Mesenteric fat pad (tissue), 1 donor: Measurements from ENCODE around the gene SERAC1.

DNA sequence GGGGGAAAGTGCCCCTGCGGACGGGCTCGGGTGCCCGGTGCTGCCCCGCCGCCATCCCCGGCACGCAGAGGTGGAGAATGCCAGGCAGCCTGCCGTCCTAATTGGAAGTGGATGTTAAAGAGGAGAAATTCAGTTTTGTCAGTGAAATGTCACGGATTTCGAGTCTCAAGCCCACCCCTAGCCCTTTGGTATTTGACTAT, 86.5 kb downstream of the TMEM242 start:
- PRO-cap = no peak

DNA sequence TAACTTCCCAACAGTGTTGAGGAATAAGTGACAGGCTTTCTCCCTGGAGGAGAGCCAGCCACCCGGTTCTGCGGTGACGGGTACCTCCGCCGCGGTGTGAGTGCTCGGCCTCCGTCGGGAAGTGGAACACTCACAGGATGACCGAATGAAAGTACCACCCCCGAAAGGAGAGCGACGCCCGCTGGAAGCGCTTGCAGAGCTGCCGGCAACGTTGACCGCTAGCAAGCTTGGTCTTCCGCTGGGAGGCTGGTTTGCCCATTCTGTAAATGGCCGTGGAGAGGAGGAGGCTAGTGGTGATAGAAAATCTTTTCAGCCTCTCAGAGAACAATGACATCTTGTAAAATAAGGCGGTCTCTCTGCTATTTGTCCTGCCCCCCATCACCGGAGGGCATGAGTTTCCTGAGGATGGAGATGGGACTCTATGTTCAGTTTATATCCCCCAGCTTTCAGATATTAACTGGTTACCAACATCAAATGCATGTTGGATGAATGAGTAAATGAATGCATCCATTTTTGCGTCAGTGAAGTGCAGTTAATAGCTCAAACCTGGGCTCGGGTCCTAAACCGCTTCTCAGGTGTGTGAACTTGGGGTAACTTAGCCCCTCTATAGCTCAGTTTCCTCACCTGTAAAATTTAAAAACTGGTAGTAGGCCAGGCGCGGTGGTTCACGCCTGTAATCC, 789 bp upstream of the TMEM242 start:
- PRO-cap = unidirectional peak, minus-strand start at position 123 of the sequence

DNA sequence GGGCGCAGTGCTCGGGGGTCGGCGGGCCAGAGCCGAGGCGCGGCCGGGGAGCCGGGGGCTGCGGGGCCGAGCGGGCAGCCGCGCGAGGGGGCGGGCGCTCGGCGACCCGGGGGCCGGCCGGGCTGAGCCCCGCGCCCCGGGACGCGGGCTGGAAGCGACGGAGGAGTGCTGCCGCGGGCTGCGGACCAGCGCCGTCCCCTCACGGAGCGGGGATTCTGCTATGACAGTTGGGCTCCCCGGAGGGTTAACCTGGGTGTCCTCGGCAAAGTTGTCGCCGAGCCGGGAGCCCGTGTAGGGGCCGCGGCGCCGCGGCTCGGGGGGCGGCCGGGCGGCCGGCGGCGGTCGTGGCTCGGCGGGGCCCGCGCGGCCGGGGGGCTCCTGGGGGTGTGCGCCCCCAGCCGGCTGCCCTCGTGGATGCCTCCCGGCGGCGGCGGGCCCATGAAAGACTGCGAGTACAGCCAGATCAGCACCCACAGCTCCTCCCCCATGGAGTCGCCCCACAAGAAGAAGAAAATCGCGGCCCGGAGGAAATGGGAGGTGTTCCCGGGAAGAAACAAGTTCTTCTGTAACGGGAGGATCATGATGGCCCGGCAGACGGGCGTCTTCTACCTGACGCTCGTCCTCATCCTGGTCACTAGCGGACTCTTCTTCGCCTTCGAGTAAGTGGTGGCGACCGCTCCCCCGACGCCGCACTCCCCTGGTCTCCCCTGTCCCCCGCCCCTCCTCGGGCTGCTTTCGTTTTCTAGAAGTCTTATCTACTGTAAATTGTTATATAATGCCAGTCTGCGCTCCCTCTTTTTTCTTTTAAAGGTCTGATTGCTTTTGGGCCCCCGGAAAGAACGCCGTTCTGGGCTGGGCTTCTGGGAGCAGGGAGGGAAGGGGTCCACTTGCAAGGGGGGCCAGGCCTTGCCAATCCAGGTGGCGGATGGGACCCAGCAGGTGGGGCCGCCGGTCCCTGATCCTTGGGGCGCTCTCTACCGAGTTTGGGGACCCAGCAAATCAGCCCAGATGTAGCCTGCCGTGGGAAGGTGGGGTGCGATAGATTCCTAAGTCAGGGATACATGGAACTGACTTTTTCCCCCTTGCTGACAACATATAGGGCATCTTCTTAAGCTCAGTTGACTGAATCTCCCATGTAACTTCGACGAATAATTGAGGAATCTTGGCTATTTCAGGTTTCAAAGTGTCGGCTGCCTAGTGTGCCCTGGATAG, 1.0 kb downstream of the ZDHHC14 start:
- PRO-cap = no peak

DNA sequence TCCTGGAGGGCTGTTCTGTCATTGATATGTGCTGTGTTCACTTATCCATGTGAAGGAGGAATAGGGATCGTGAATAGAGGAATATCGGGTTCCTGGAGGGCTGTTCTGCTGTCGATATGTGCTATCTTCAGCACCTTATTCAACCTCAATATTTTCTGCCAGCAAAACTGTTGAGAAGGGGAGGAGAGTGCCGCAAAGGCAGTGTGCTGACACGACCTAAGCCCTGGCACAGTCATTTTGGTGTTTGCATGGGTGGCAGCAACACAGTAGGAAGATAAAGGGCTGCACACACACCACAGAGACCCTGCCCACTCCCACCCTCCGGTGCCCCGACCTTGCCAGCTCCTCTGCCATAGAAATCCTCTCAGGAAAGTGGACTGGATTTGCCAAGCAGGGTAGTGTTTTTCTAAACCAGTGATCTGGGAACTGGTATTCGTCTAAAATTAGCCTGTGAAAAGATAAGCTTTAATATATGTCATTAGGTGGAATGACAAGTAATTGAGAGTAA, 47.0 kb downstream of the ZDHHC14 start:
- PRO-cap = no peak

GRCh38 chr6:157649769-157650628, 173.0 kb upstream of the SNX9 start:
- PRO-cap = no peak

GRCh38 chr6:157689122-157689791, 133.8 kb upstream of the SNX9 start:
- PRO-cap = no peak

DNA sequence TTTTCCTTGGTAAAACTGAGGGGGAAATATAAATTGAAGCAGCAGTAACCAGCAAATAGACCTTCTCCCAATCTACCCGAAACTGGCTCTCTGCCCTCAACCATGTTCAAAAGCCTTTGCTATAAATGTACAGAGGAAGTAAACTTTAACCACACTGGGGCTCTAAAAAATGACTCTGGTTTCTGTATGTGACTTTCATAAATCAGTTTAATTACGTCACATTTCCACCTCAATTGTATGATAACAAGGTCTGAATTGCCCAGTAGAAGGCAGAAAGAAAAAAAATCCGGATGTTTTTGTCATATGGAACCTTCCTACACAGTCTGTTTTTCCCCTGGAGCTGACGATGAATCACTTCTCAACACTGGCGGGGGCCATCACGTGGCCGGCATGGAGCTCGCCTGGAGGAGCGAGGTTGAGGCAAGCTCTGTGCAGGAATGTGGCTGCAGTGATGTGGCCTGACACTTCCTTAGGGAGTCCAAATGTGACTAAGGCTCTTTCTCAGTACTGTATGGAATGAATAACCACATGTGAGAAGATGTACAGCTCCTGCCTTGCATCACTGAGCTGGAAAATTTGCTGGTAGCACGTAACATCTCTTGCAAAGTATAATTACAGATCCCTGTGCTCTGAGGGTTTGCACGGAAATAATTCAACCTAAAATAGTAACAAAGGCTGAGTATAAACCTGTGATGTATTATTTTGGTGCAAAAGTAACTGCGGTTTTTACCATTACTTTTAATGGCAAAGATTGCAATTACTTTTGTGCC, 58.6 kb upstream of the SNX9 start:
- PRO-cap = no peak

DNA sequence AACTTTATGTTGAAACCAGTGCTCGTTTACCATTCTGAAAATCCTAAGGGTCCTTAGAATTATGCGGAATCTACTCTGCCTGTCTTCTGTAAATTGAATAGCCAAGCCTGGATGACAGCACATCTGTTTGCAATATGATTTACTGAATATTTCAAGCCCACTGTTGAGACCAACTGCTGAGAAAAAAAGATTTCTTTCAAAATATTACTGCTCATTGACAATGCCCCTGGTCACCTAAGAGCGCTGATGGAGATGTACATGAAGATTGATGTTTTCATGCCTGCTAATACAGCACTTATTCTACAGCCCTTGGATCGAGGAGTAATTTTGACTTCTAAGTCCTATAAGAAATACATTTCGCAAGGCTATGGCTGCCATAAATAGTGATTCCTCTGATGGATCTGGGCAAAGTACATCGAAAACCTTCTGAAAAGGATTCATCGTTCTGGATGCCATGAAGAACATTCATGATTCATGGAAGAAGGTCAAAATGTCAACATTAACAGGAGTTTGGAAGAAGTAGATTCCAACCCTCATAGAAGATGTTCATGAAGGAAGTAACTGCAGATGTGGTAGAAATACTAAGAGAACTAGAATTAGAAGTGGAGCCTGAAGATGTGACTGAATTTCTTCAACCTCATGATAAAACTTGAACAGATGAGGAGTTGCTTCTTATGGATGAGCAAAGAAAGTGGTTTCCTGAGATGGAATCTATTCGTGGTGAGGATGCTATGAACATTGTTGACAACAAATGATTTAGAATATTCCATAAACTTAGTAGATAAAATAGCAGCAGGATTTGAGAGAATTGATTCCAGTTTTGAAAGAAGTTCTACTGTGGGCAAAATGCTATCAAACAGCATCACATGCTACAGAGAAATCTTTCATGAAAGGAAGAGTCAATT, 59.3 kb downstream of the SNX9 start:
- PRO-cap = no peak

GRCh38 chr6:157892472-157892644, 69.3 kb downstream of the SNX9 start:
- PRO-cap = no peak

DNA sequence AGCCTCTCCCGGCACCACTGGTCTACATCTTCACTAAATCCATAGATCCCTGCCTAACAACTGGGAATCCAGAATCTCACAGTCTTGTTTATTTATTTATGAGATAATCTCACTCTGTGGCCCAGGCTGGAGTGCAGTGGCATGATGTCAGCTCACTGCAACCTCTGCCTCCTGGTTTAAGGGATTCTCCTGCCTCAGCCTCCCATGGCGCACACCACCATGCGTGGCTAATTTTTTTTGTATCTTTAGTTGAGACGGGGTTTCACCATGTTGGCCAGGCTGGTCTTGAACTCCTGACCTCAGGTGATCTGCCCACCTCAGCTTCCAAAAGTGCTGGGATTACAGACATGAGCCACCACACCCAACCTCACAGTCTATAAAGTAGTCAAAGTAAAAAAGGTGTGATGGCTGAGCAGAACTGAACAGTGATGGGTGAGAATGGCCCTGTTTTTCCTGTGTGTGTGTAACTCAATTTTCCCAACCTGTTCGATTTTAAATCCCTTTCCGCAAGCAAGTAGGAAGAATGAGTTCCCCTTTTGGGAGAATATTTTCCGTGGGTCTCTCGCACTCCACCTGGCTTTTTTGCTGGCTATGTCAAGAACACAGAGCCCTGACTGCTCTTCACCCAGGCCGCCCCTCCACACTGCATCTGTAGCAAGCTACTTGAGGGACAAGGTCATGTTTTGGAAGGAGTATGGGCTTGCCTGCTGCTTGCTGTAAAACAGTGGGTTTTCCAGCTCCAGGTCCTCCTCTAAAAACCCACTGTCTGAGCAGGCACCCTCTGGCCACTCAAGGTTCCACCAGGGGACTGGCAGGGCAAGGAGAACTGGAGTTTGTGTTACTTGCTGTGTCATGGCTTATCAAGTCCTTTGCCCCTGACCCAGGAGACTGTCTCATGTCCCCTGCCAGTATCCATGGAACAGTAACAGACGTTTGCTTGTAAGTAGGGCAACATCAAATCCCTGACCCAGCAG, 35.8 kb upstream of the SYNJ2 start:
- PRO-cap = no peak

DNA sequence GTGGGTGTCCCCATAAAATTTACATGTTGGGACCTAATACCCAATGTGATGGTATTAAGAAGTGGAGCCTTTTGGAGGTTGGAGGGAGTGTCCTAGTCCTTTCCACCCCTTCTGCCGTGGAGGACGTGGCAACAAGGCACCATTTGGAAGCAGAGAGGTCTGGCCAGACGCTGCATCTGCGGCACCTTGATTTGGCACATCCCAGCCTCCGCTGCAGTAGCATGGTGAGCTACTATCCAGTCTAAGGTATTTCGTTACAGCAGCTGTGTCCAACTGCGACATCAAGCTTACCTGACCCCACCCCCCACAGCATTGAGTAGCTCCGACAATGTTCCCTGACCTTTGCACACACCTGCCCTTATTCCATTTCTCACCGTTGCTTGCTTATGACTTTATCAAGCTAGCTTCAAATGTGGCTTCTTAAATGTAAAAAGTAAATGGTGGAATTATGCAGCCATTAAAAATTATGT, 29.8 kb upstream of the SYNJ2 start:
- PRO-cap = no peak

DNA sequence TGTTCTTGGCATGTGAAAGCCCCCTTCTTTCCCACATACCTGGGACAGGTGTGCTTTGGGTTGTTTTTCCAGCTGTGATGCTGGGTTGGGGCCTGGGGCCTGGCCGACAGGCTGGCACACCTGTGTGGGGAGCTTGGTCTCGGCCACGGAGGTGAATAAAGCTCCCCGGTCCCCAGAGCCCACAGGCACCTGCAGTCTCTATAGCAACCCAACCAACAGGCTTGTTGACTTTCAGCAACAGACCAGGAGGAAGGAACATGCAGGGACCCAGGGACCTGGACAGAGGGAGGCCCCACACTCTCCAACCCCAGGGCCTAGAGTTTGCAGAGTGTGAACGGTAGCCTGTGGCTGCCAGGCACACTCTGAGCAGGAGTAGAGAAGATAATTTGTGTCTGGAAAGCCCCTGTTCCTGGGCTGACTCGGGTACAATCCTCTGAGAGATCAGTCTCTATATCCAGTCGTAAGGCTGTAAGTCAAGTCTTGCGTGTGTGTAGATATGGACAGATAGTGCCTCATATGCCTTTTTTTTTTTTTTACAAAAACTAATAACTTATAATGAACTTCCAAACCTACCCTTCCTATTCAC, 14.6 kb upstream of the SYNJ2 start:
- PRO-cap = no peak

- PRO-cap = no peak
Measured at GRCh38 chr6:157980886-157981310, 765 bp upstream of the SYNJ2 start.

GRCh38 chr6:158003791-158004277, 22.2 kb downstream of the SYNJ2 start:
- PRO-cap = no peak

DNA sequence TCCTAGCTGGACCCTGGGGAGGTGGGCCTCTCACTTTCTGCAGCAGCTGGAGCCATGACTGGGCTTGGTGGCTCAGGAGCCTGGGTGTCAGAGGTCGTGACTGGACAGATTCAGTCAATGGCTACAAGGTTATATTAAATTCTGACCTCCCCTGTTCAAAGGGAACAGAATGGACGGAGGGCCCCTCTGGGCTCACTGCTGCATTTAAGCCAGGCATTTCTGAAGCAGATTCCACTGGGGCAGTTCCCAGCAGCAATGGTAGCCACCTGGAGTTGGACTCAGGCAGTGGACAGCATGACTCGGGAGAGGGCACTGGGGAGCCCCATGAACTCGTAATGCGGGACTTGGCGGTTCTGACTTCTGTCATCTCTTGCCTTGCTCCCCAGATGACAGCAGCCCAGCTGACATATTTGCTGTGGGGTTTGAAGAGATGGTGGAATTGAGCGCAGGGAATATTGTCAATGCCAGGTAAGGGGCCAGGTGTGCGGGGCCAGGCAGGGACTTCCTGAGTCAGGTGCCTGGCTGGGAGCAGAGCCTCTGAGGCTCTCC, 86.7 kb downstream of the SYNJ2 start:
- PRO-cap = no peak

- PRO-cap = bidirectional peak, plus-strand start at chr6:158168382, minus-strand start at chr6:158168246
Measured at GRCh38 chr6:158167664-158168490, at the start of gene SERAC1. SERAC1 (minus strand) TSS chr6:158168262.

- PRO-cap = no peak
Measured at GRCh38 chr6:158231344-158231960, 63.3 kb downstream of the GTF2H5 start.

- PRO-cap = no peak
Measured at GRCh38 chr6:158479726-158479972, 80.2 kb upstream of the TMEM181 start.

DNA sequence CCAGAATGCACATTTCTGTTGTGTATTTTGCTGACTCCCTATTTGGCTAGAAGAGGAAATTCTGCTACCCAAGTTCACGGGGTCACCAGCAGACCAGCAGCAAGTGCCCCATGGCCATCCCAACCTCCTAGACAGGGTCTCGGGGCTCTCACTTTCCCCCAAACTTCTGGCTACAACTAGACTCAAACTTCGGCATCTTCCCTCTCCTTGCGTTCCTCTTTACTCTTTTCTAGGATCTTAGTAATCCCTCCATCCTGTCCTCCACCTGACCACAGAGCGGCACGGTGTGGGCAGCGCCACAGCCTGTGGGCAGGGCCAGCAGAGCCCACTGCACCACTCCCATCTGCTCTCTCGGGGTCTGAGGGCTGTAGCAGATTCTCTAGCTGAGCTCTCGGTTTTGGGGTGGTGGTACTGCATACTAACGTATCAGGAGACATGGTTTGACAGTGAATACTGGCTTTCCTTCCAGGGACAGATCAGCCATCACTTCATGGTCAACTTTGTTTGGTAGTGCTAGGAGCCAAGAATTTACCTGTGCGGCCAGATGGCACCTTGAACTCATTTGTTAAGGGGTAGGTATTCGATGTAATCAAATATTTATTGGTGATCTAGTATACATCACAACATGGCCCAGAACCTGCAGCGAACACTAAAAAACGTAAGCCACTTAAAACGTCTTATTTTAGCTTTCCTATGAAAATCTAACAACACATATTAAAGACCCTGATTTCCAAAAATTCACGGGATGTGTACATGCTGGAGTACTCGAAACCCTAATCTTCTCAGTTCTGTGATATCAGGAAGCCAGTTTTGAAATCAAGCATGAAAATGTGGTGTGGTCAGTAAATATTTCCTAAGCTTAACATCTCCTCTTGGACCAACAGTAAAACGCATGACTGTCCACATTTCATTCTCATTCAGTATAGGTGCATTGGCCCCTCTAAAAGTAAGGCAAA, 57.3 kb downstream of the EZR start:
- PRO-cap = no peak

GRCh38 chr6:158817890-158818472, 1.2 kb downstream of the EZR start:
- PRO-cap = bidirectional peak, plus-strand start at chr6:158818373, minus-strand start at chr6:158818235